Colonic mucosa (tissue), 1 donor: Measurements from ENCODE around the genes BIRC7 and LKAAEAR1.

- PRO-cap, result no peak
These were observed at the start of gene BIRC7 for GRCh38 chr20:63235600-63236055. Gene BIRC7, plus strand, starts transcription at chr20:63235905.

DNA sequence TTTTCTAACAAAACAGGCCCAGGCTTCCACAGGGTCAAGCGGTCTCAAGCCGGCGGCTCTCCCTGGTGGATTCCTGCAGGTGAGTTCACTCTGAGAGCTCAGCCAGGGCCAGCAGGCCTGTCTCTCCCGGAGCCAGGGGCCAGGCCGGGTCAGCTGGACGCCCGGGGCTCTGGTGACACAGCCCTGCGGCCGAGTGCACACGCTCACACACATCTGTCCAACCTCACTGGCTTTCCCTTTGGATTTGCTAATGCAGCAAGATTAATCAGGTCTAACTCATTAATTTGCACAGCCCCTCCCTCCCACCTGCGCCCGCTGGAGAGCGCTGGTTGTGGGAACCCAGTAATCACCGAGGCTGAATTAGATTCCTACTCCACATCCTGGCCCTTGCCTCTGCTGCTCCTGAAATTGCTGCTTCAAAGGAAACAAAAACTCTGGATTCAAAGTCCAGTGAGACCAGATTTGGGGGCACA lies 3.1 kb upstream of the CHRNA4 start:
- PRO-cap, result no peak

- PRO-cap, result no peak
These were observed 13.1 kb downstream of the STMN3 start for GRCh38 chr20:63640123-63640507.

DNA sequence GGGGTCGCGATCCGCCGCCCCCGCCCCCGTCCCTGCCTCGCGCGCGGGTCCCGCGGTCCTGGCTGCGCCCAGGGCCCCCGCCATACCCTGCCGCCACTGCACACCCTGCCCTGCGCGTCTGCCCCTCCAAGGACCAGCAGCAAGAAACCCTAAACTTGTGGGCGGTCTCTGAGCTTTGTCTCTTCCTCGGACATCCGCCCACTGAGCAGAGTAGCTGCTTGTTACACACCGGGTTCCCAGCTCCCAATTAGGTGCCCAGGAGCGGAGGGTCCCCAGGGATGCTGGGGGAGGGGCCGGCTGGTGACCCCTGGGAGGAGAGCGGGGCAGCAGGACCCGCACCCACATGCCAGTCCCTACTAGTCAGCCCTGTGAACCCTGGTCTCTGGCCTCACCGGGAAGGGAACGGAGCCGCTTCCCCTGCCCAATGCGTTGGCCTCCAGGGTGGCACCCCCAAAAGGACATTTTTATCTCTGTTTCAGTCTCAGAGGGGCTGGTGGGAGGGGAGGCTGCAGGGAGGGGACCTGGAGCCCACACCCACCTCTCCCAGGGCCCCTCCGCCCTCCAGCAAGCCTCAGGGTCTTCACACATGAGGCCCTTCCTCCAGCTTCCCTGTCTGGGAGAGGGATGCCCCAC lies 10.6 kb downstream of the STMN3 start:
- PRO-cap, result unidirectional peak, minus-strand start at position 120 of the sequence

DNA sequence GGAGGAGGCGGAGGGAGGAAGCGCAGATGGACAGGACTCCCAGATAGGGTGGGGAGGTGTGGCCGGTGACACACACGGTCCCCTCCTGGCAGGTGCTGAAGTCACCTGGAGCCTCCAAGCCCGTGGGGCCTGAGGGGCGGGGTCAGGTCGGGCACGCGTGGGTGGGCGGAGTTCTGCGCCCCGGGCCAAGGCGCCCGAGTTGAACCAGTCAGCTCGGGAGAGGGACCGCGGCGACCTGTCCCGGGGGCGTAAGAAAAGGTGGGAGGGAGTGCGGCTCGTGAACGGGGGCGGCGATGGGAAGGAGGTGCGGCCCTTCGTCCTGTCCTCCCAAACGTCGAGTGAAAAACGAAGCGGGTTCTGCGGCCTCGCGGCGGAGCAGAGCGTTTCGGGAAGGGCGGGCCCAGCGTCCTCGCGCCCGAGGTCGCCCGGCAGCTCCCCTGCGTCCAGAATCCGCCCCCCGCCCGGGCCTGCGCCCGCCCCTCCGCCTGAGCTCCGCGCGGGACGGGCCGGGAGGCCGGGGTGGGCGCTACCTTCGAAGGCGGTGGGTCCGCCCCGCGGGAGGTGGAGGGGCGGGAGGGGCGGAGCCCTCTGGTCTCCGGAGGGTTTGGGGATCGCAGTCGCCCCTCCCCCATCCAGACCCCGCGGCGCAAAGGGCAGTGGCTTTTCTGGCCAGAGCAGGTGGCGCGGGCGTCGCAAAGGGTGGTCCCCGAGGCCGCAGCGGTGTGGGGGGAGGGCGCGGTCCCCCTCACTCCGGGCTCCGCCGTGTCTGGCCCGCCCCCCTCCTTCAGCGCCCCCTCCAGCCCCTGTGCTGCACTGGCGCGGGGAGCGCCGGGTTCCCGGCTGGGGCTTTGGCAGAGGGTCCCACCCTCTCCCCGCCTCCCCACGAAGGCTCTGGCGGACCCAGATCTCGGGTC lies 924 bp downstream of the STMN3 start:
- PRO-cap, result bidirectional peak, plus-strand start at position 635 of the sequence, minus-strand start at position 327 of the sequence; unidirectional peak, plus-strand start at position 813 of the sequence

- PRO-cap, result no peak
These were observed 775 bp upstream of the RTEL1 start for GRCh38 chr20:63656994-63658079.

GRCh38 chr20:63706020-63707194 lies 1.4 kb downstream of the ARFRP1 start:
- PRO-cap, result unidirectional peak, minus-strand start at chr20:63706434; bidirectional peak, plus-strand start at chr20:63706540, minus-strand start at chr20:63706434

GRCh38 chr20:63708233-63709225 lies 690 bp downstream of the ZGPAT start:
- PRO-cap, result no peak

GRCh38 chr20:63751507-63751761 lies 11.9 kb downstream of the SLC2A4RG start:
- PRO-cap, result no peak

DNA sequence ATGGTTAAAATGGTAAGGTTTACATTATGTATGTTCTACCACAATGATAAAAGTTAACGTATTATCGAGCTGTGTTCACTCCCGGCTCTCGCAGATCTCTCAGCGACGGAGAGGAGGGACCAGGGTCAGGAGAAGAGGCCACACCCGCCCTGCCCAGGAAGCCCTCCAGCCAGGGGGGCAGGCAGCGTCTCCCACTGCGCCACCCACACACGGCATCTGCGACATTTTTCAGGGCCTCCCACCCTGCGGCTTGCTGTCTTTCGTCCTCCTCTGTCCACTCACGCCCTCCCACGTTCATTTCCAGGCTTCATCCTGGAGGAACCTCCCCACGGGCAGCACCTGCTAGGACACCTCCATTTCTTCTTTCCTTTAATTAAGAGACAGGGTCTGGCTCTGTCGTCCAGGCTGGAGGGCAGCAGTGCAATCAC lies 43.3 kb downstream of the ZBTB46 start:
- PRO-cap, result no peak

DNA sequence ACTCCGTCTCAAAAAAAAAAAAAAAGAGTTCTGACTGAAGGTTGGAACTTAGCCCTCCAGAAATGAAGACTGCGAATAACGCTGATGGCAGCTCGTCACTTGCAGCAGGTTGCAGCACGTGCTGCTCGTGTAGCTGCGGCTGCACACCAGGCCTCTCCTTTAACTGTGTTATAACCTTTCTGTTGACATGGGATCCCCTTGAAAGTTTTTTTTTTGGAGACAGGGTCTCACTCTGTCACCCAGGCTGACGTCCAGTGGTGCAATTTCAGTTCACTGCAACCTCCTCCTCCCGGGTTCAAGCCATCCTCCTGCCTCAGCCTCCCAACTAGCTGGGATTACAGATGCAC lies 26.6 kb downstream of the DNAJC5 start:
- PRO-cap, result no peak

DNA sequence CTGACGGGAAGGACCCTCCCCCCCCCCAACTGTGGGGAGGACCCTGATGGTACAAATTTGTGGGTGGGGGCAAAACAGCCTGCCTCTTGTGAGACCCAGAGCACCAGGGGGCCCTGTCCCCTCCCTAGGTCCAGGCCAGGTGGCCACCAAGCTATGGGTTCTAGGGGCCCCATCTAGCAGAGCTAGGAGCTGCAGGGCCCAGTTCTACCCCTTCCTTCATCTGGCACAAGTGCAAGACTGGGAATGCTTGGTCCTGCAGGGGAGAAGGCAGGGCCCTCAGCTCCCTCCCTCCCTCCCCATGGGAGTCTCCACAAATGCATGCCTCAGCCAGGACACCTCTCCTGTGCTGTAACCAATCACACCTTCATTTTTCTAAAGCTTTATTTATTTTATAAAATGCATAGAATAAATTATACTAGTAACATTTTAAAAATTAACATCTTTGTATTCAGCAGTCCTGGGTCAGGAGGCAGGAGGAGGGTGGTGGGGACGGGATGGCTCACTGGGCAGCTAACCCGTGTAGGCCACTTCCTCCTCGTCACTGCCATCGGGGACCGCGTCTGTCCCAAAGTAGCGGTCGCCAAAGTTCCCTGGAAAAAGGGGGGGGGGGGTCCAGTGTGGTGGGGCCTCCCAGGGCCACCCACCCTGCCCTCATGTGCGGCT lies 16.6 kb downstream of the UCKL1 start:
- PRO-cap, result no peak

GRCh38 chr20:63956553-63957646 lies 684 bp upstream of the UCKL1 start:
- PRO-cap, result bidirectional peak, plus-strand start at chr20:63956670, minus-strand start at chr20:63956391; bidirectional peak, plus-strand start at chr20:63957270, minus-strand start at chr20:63957188; bidirectional peak, plus-strand start at chr20:63957503, minus-strand start at chr20:63957389

DNA sequence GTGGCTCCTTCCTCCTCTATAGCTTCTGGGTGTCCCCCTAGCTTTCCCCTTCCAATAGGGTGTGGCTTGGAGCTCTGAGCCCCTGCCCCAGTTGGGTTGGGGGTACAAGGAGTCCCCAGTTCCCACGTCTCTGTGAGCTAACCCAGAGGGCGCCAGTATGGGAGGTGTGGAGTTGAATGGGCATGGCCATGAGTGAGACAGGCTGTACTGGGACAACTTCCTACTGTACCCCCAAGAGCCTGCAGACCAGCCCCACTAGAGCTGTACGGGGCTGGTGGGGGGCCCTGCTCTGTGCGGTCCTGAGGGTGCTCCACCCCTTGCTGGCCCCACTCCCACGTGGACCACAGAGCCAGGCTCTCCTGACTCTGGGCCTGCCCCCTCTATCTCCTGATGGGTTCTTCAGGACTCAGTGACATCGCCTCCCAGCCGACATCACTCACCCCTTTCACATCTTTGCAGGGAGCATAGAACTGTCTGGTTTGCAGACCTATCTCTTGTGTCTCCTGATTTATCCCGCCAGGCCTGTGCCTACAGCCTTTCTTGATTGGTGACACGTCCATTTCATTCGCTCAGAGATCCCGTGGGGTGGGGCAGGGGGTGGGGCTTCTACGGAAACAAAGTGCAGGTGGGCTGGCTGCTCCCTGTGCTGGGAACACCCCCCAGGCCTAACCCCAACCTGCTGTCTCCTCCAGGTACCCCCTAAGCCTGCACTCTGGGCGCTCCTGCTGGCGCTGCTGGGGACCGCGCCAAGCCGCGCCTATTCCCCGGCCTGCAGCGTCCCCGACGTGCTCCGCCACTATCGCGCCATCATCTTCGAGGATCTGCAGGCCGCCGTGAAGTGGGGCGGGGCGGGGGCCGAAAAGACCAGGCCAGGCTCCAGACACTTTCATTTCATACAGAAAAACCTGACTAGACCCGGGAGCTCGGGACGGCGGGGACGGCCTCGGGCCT lies 1.5 kb downstream of the C20orf204 start:
- PRO-cap, result no peak

DNA sequence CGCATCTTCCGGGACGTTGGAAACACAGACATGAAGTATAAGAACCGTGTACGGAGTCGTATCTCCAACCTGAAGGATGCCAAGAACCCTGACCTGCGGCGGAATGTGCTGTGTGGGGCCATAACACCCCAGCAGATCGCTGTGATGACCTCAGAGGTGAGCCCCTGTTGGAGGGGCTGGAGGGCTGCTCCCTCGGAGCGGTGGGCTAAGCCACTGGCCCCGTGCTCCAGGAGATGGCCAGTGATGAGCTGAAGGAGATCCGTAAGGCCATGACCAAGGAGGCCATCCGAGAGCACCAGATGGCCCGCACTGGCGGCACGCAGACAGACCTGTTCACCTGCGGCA lies 7.2 kb downstream of the TCEA2 start:
- PRO-cap, result no peak

- PRO-cap, result no peak
These were observed at the start of gene LKAAEAR1 for GRCh38 chr20:64083220-64084462. Gene LKAAEAR1, minus strand, starts transcription at chr20:64084398.

GRCh38 chr20:64255899-64256281 lies 342 bp downstream of the PCMTD2 start:
- PRO-cap, result no peak

DNA sequence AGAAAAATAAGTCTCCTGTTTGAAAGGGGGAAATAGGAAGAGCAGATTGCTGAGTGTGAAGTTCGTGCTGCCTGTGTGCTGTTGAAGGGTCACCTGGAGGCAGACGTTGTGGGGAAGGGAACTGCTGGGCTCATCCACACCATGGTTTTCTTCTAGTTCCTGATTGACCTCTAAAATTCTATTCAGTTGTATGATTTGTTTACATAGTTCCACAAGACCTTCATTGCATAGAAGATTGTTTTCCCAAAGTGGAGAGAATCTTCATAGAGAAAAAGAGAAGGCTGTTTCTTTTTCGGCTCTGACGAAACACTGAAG lies 18.0 kb downstream of the PCMTD2 start:
- PRO-cap, result no peak